Hepatocyte (in vitro differentiated cells and primary cell): ENCODE results near the genes ATP5MC3 and HOXD11.

DNA sequence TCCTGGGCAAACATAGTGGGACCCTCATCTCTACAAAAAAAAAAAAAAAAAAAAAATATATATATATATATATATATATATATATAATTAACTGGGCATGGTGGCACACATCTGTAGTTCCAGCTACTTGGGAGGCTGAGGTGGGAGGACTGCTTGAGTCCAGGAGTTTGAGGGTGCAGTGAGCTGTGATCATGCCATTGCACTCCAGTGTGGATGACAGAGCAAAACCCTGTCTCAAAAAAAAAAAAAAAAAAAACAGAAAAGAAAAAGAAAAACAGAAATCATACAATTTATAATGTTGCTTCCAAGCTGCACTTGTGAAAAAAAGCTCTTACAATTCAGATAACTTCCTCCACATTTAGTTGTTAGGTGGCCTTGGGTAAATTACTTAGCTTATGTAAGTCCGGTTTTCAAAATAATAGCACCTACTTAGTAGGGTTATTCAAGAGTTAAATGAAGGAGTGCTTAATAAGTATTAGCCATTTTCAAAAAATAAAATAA is 2.5 kb downstream of the WIPF1 start:
- RAMPAGE, long total RNA: no peak
- RRBS: no CpG with 5 or more reads among the region's 1 CpG

DNA sequence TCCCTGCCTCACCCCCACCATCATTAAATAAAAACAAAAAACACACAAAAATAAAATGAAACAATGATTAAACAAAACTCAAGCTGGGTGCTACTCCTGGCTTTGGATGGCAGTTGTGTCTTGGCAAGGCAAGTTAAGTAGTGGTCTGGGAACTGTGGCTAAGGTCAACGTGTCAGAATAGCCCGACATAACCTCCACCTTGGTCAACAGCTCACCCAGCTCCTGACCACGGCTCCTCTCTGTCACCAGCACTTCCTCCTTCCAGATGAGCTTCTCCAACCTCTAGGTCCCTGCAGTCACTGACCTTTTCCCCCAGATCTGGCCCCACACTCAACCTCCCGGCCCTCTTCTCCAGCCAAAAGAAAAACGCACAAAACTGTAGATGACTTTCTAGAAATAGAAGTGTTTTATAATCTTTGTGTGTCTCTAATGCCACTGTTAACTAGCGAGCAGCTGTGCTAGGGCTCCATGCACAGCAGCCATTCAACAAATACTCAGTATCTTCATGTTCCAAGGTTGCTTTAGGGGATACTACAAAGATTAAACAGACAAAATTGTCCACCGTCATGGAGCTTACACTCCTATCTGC is 13.1 kb upstream of the WIPF1 start:
- RAMPAGE, long total RNA: no peak
- RRBS: no CpG with 5 or more reads among the region's 7 CpGs

DNA sequence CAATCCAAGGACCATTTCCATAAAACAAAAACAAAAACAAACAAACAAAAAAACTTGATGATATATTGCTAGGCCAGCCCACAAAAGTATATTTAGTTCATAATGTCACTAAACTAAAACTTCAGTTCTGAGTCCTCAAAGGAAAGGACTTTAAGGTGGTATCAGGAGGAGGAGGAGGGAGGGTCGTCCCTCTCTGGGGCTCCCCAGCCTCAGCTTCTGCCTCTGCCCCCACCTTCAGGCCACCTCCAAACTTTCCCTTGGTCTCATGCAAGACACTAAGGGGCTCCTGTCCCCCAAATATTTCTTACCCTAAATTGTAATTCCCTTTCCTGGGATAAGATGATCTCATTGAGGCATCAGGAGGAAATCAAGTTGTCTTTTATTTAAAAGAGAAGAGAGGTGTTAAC is 13.7 kb upstream of the WIPF1 start:
- RAMPAGE, long total RNA: no peak
- RRBS: no CpG with 5 or more reads among the region's 1 CpG

GRCh38 chr2:174614051-174614922 is 16.7 kb upstream of the WIPF1 start:
- RAMPAGE, long total RNA: no peak
- RRBS: no CpG with 5 or more reads among the region's 7 CpGs

DNA sequence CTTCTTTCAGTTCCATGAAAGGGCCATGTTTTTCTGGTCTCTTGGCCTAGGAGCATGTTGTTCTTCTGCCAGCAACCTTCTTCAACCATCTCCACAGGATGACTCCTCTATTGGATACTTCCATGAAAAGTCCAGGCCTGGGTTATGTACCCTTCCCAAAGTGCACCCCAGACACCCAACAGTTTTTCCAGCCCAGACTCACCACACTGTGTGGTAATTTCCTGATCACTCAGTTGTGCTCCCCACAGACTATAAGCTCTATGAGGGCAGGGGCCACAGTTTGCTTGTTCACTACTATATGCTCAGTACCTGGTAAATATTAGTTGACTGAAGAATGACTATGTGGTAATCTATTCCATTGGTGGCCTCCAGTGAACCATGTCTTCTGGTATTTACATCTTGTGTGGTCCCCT is 58.0 kb upstream of the WIPF1 start:
- RAMPAGE, long total RNA: no peak

- RAMPAGE, long total RNA: no peak
- RRBS: no CpG with 5 or more reads among the region's 8 CpGs
Observed at GRCh38 chr2:174750858-174751583, 13.3 kb downstream of the CHRNA1 start.

DNA sequence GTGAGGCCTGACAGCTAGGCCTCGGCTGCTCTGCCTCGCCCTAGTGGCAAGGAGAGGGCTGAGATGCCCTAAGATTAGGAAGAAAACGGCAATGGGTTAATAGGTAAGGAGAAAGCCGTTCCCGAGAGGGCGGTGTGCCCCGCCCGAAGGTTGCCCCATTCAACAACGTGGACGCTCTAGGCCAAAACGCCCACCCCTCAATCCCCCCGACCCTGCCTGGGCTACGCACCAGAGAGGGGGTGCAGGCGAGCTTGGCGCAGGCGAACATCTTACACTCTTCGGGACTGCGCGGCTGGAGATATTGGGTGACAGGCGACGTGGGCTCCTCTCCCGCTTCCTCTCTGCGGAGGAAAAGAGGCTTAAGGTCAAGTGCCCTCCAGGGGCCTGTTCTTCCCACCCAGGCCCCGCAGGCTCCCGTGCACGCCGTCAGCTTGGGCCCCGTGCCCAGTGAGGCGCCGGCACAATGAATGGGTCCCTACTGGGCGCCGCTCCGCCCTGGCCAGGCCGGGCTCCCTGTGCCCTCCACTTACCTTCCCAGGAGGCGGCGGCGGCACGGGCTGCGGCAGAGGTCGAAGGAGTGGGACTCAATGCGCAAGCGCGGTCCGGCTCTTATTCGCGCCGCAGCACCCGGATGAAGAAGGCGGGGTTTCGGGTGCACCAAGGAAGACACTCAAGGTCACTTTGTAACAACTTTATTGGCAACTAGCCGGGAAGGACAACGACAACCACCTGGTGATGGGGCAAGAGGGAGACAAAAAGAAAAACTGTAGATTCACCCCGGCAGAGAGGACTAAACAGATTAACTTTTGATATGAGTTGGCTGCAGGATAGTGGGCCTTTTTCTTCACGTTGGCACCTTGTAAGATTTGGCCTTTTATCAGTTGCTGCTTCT is at the start of gene ATP5MC3:
Gene ATP5MC3 (minus strand): TSS at position 585 of the 892 bp plus-strand sequence.
- RAMPAGE, long total RNA: start-site peak on the minus strand centred at position 562 of the sequence, 52 bp wide, 85 and 130 reads in 2 replicates
- RRBS: 3% methylated on average over 16 of the region's 54 CpGs

- RAMPAGE, long total RNA: no peak
- RRBS: 5% methylated on average over 22 of the region's 42 CpGs
Observed at GRCh38 chr2:176083240-176083692, 496 bp downstream of the EVX2 start.

- RAMPAGE, long total RNA: no peak
- RRBS: 3% methylated on average over 30 of the region's 85 CpGs
Observed at GRCh38 chr2:176106449-176107484, at the start of gene HOXD11. Gene HOXD11, plus strand, starts transcription at chr2:176107280.

GRCh38 chr2:176107485-176107984 is 455 bp downstream of the HOXD11 start:
- RAMPAGE, long total RNA: no peak
- RRBS: 5% methylated on average over 22 of the region's 85 CpGs

- RAMPAGE, long total RNA: no peak
- RRBS: no CpG with 5 or more reads among the region's 27 CpGs
Observed at GRCh38 chr2:176109110-176110048, 2.3 kb downstream of the HOXD11 start.

DNA sequence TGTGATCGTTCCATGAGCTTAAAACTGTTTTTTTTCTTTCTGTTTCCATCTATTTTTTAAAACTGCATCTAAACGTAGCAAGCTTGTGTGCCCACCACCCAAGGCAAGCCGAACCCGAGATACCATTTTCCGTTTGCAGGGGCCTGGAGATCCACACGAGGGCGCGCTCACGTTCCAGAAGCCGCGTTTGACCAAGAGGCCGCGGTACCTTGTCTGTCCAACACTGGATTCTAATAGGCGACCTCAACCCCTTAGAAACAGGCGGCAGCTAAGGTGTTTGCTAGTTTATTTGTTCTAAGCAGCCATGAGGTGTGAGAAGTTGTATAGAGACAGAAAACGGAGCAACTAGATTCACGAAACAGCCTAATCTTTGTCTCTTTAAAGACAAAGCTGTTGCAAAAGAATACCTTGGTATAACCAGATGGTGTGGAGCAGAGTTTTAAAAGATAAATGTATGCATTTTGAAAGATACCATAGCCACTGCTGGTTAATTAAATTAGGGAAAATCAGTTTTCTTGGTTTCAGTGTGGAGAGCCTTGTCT is 4.2 kb downstream of the HOXD11 start:
- RAMPAGE, long total RNA: no peak
- RRBS: no CpG with 5 or more reads among the region's 17 CpGs

DNA sequence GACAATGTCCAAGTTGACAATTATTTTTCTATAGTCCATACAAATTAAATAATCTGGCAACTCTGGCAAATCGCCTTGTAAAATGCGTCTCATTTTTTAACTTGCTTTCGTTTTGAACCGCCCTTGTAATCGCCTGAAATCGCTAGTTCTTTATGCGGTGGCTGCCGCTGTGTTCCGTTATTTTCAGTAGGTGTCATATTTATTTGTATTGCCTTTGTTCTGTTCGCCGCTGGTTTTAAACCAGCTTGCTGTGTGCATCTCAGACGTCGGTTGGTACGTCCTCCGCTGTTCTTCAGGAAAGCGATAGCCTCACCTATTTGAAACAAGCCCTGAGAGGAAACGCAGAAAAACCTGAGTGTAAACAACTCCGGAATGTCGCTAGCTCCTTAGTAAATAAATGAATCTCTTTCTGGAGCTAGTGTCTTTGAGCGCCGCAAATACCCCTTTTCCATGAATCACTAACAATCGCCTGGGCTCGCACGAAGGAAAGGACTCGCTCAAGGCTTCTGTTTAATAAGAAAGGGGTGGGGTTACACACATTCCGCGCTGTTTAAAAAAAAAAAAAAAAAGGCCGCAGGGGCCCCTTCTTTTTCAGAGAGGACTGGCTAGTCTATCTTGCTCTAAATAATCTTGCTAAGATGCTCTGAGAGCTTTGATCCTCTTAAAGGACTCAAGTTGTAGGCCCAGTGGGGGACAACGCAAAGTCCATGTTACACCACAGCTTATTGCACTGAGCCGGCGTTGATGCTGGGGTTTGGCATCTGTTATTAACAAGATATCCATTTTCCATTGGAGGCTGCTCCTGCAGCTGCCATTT is 3.0 kb downstream of the HOXD8 start:
- RAMPAGE, long total RNA: no peak
- RRBS: no CpG with 5 or more reads among the region's 31 CpGs

GRCh38 chr2:176137332-176137787 is 7.9 kb downstream of the HOXD8 start:
- RAMPAGE, long total RNA: no peak
- RRBS: no CpG with 5 or more reads among the region's 3 CpGs

- RAMPAGE, long total RNA: no peak
- RRBS: no CpG with 5 or more reads among the region's 3 CpGs
Observed at GRCh38 chr2:176465689-176466142, 196.5 kb downstream of the MTX2 start.

GRCh38 chr2:176496699-176497176 is 227.5 kb downstream of the MTX2 start:
- RAMPAGE, long total RNA: no peak
- RRBS: no CpG with 5 or more reads among the region's 3 CpGs

GRCh38 chr2:176709331-176710154 is 440.3 kb downstream of the MTX2 start:
- RAMPAGE, long total RNA: no peak
- RRBS: no CpG with 5 or more reads among the region's 20 CpGs

DNA sequence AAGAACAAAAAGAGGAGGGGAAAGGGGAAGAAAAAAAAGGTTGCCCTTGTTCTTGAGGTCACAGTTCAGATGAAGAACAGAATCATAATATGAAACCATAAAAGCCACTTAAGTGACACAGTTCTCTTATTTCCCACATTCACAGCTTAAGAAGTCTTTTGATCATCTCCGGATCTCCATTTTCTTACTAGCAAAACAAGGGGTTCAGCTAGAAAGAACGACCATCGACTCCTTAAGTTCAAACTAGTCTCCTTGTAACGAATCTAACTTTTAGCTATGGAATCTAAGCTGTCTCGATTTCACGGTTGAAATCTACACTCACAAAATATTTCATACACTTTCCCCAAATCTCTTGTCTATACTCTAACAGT is 386.1 kb upstream of the HNRNPA3 start:
- RAMPAGE, long total RNA: no peak
- RRBS: no CpG with 5 or more reads among the region's 6 CpGs

GRCh38 chr2:176891854-176892516 is 320.6 kb upstream of the HNRNPA3 start:
- RAMPAGE, long total RNA: no peak
- RRBS: no CpG with 5 or more reads among the region's 3 CpGs

DNA sequence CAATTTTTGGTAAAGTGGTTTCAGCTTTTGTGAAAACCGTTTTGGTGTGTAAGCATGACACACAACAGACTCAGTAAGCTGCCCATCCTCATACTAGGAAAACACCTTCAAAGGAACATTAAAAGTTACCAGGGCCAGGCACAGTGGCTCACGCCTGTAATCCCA is 9.7 kb downstream of the HNRNPA3 start:
- RAMPAGE, long total RNA: no peak
- RRBS: no CpG with 5 or more reads among the region's 2 CpGs